Neural cell (in vitro differentiated cells): ENCODE measurements around a stretch of chr11.

DNA sequence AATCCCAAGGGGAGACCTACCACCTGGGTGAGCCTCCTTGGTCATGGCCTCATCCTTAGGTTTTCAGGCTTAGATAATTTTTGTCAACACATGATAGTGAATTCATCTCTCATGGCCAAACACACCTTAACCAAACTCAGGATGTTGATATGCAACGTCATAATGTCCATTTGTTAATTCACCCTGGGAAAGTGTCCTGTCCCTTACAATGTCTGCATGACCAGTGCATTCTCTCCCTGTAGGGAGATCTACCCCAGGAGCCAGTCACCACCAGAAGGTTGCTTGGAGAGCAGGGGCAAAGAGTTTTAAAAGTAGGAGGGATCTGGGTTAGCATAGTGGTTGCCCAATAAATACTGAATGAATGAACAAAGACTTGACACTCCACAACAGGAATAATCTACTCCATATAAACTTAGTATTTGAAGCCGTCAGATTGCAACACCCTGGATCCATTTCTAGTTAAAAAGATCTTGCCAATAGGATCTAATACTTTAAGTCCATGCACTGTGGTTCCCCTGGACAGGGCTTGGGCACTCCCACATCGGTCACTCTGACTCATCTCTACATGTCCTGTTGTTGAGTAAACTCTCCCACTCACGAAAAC lies 182.5 kb downstream of the SORL1 start:
- RAMPAGE, long total RNA, result no peak

DNA sequence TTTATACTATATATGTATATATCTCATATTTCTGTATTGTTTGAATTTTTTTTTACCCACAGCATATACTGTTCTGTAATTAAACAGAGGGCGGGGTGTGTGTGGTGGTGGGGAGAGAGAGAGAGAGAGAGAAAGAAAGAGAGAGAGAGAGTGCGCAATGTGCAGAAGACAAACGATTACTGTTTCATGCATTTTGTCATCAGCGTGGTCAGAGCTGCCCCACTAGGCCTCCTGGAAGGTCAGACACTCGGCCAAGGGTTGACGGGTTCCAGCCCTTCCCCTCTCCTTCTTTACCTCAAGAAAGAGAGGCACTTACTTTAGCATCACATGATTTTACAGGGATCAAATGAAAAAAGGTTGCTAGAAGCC lies 269.8 kb downstream of the SORL1 start:
- RAMPAGE, long total RNA, result no peak

- RAMPAGE, long total RNA, result start-site peak on the minus strand at chr11:122100416-122100509, 399 and 349 reads in 2 replicates
These were observed 15.6 kb downstream of the BLID start for GRCh38 chr11:122100073-122101121.

DNA sequence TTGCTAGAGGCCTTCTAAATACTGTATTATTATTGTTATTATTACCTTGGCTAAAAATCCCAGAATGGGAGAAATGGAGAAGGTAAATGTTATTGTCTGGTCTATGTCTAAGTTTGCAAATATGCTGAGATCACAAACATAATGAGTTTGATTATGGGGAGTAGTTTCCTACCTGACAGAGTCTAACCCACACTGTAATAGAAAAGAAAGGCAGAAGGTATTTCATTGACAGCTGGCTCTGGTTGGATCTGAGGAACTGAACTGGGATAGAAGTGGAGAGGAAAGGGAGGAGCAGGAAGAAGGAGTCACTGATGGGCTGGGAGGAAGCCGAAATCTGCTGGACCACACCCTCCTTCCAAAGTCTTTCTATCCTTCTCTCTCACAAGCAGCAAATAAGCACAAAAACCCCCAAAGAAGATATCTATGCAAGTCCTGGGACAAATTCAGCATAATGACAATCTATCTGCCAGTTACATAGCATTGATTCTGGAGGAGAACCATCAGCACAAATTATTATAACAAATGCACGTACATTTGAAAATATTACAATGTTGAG lies 11.7 kb downstream of the BLID start:
- RAMPAGE, long total RNA, result no peak

DNA sequence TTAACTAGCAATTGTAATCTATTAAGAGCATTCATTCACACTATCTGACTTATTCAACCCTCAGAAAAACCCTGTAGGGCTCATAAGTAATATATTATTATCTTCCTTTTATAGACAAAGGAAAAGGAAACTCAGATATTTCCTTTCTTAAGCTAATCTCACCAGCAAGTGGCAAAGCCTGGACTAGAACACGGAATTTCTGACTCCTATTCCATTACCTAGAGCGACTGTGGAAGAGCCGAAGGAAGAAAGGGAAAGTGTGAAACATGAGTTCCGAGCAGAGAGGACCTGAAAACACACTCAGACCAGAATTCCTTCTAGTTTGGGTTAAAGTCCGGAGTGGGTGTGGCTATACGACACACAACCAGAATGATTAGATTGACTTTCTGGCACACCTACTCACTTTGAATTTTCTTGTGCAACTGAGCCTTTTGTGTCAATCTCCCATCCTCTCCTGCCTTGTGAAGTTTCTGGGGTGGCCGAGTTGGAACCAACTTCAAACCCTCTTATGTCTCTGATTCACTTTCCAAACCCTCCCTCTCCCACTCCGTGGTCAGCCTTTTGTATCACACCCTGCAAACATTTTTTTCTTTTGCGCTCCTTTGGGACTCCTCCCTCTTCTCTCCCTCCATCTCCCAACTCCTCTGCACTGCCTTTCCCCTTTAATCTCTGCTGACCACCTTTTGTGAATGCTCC lies 86.2 kb upstream of the BLID start:
- RAMPAGE, long total RNA, result no peak

DNA sequence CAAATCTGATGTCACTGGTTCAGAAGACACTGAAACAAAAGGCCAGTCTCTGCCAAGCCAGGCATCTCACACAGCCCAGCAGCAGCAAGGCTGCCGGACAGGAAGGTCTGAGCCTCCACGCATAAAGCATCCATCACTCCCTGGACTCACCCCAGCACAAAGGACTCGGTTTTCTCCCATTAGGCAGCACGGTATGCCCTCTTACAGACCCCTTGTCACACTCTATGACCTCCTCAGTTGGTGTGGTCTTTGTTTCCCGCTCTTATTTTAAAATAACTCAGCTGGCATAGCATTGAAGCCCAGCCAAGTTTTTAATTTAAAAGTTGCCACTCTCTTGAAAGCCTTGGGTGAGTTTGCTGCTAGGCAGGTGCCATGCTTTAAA lies 204.3 kb upstream of the BLID start:
- RAMPAGE, long total RNA, result no peak

- RAMPAGE, long total RNA, result no peak
These were observed 262.3 kb upstream of the UBASH3B start for GRCh38 chr11:122393139-122393740.

- RAMPAGE, long total RNA, result no peak
These were observed 1.3 kb upstream of the UBASH3B start for GRCh38 chr11:122654324-122654598.

GRCh38 chr11:122656160-122657320 lies 1.0 kb downstream of the UBASH3B start:
- RAMPAGE, long total RNA, result no peak

DNA sequence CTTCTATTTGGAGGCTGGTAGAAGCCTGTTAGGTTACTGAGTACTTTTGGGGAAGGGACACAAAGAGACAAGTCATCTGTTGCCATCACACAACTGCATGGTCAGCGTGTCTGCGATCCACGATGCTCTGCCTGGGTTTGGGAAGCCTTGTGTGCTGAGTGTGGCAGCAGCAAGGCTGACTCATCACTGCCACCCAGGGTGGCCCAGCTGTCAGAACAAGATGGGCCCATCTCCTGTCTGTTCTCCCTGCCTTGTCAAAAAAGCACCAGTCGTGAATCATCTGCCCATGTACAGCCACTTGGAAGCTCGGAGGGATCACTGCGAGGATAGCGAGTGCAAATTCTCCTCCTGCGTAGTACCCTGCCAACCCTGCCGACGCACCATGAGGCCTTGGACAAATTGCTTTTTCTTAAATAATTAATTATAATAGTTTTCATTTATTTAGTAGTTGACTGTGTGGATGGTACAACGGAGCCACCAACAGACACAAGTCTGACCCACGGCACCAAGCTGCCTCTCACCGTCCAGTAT lies 26.3 kb downstream of the UBASH3B start:
- RAMPAGE, long total RNA, result no peak

GRCh38 chr11:122717633-122718174 lies 62.2 kb downstream of the UBASH3B start:
- RAMPAGE, long total RNA, result no peak

DNA sequence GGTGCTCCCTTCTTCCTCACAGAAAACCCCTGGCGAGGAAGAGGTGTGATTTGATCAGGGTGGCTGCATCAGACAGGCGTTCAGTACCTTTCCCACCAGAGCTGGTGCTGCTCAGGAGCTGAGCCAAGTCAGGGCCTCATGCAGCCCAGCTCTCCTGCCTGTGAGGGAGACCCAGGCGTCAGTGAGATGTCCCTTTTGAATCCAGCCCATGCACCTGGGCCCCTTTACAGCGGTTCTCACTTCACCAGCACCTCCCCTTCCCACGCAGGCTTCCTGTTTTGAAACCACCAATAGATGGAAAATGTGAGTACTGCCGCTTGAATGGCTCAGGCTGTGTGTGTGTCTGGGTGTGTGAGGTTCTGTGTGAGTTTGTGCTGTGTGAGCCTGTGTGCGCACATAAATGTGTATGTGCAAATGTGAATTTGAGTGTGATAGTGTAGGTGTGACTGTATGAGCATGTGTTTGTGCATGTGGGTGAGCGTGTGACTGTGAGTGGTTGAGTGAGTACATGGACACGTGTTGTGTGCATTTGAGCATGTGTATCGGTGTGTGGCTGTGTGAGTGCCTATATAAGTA lies 88.5 kb downstream of the UBASH3B start:
- RAMPAGE, long total RNA, result no peak

DNA sequence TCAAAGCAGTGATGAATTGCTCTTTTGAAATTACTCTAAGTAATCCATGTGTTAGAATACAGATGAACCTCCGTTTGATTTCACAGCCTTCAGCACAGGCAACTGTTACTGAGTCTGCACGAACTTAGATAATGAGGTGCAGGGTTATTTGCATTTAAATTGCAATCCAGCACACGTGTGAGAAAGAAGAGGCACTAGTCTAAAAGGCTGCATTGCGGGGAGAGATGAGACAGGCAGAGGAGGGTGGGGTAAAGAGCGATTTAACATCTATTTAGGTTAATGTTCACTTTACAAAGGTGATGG lies 24.9 kb upstream of the CRTAM start:
- RAMPAGE, long total RNA, result no peak

- RAMPAGE, long total RNA, result no peak
These were observed 2.8 kb downstream of the HSPA8 start for GRCh38 chr11:123058881-123059810.

GRCh38 chr11:123072306-123072673 lies 10.4 kb upstream of the HSPA8 start:
- RAMPAGE, long total RNA, result no peak

DNA sequence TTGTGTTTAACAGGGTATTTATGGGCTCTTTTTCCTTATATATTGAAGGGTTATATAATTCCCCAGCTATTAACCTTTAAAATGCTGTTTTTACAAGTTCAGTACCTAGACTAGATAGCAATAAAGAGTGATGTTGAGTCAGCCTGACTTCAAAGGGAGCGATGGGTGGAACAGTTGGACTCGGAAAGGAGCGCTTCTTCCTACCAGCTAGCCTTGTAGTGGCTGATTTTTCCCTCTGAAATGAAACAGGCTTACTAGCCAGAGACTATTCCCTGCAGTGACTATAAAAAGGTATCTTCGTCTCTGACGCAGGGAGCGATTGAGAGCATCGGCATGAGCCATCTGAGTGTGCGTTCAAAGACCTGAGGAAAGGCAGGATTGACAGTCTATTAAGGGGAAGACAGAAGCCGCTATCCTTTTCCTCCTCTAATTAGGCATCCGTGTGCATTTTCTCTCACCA lies 66.0 kb upstream of the GRAMD1B start:
- RAMPAGE, long total RNA, result no peak

- RAMPAGE, long total RNA, result no peak
These were observed 24.8 kb upstream of the GRAMD1B start for GRCh38 chr11:123405116-123405899.

DNA sequence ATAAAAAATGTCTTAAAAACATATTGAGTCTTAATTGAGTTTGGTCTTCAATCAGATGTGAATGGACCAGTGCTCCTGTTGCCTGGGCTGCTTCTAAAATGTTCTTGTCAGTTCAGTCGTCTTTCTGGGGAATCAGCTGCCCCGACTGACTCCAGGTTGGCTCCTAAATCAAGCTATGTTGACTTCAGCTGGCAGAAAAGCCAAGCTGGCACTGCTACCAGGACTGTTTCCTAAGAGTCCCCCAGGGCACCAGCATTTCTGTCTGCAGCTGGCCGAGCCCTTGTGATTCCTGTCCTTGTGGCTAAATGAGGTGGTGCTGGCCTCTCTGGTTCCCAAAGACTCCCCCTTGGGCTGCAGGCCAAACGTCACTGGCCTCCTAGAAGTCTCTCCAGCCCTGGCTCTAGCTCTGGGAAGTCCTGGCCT lies 31.0 kb downstream of the GRAMD1B start:
- RAMPAGE, long total RNA, result no peak

DNA sequence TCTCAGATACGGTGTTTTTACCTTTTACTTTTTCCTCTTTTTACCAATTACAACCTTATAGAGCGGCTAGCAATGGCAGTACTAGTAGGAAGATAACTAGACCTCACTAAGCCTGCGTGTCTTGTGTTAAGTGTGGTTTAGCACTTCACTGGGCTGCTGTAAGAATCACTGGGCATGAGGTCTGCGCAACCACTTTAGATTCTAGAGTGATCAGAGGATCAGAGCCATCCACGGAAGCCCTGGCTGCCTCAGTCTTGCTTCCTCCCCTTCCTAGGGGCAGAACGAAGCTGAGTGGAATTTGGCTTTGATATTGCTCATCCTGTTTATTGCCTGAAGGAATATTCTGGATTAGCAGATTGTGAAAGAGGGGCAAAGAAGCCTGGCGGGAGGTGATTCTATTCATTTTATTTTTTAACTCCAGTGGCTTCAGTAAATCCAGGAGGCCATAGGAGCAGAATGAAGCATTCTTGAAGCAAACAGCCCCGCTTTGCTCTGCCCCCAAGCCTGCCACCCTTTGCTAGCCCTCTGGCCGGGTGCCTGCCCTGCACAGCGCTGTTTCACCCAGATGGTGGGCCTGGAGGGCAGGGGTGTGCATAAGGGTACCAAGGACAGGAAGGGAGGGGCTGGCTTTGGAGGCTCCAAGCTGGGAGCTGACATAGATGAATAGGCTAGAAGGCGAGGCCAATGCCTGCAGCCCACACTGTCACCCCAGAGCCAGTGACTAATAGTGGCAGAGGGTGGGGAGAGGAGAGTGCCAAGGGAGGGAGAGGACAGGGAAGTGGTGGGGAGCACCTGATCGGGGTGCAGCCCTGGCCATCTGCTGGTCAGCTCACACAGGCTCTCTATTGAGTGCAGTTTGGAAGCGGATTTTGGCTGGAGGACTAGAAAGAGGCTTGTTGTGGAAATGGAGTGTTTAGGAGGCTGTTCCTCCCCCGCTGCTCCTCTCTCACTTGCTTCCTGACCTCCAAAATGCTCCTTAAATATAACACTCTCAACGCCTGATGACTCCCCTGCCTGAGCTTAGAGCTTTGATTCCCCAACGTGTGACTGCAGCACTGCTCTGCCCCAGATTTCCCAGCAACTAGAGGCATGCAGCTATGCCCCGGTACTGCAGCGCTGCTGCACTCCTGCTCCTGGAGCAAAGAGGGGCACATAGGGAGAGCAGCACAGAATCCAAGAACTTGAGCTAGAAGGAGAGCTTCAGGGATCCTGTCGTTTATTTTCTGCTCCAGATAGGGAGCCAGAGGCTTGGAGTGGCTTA lies 88.9 kb downstream of the GRAMD1B start:
- RAMPAGE, long total RNA, result no peak

GRCh38 chr11:123822489-123823144 lies 16.5 kb upstream of the OR6M1 start:
- RAMPAGE, long total RNA, result no peak